ENCODE results near the genes FRAT2, HOGA1 and HPSE2.

DNA sequence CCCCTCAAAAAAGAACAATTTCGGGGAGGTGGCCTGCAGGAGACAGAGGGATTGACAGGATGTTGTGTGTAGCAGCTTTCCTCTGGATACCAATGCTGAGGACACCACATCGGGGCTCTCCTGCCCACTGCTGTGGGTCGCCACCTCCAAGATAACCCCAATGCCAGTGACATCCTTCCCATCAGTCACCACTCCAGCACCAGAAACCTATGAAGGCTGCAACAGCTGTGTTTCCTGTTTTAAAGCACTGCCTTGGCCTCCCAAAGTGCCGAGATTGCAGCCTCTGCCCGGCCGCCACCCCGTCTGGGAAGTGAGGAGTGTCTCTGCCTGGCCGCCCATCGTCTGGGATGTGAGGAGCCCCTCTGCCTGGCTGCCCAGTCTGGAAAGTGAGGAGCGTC is 17.6 kb downstream of the ARHGAP19 start:
- PRO-cap = no peak
- RAMPAGE, long total RNA, 4 experiments = no peak in any of the 4 experiments

DNA sequence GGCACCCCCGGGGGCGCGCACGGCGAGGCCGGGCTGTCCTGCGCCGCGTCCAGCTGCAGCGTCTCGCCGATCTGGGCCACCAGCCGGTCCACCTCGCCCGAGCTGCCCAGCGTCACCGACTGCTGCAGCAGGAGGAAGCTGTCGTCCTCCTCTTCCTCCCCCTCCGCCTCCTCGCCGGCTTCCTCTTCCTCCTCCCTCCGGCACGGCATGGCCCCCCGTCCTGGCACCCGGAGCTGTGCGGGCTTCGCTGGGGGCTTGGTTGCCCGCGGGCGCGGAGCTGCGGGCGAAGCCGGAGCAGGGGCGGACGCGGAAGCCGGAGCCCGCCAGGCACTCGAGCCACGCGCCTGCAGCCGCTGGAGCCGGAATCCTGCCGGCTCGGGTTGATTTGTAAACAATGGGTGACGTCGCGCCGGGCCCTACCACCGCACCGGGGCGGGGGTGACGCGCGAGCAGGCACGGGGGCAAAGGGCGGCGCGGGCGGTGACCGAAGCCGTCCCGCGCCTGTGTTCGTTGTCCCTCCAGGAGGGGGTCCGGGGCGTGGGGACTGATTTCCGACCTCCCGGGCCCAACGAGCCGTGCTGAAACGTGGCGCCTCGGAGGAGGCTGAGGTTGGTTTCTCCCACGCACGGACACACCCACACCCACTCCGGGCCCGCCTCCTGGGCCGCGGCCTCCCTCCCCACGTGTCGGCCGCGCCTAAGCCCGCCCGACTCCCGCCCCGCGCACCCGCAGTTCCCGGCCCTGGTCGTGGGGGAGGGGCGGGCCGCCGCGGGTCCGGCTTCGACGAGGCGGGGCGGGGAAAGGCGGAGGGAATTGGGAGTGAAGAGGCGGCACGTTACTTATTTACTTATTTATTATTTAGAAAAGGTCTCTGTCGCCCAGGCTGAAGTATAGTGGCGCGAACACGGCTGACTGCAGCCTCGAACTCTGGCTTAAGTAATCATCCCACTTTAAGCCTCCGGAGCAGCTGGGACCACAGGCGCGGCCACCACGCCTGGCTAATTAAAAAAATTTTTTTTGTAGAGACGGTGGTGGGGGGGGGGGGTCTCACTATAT is at the start of gene FRAT2:
Gene FRAT2, minus strand, starts transcription at position 366 of the 1,056 bp plus-strand sequence.
- PRO-cap = unidirectional peak, minus-strand start at position 121 of the sequence; bidirectional peak, plus-strand start at position 510 of the sequence, minus-strand start at position 366 of the sequence; bidirectional peak, plus-strand start at position 699 of the sequence, minus-strand start at position 633 of the sequence
- RAMPAGE, long total RNA, 4 experiments = start-site peak on the minus strand in 2 of 4 experiments, centred at positions 342 to 344 of the sequence, 16 to 76 reads per replicate

- PRO-cap = no peak
- RAMPAGE, long total RNA, 4 experiments = no peak in any of the 4 experiments
These were observed 12.1 kb upstream of the PGAM1 start for GRCh38 chr10:97413681-97414487.

- PRO-cap = no peak
- RAMPAGE, long total RNA, 4 experiments = no peak in any of the 4 experiments
These were observed 2.9 kb upstream of the PGAM1 start for GRCh38 chr10:97422905-97423627.

GRCh38 chr10:97479679-97480557 is 18.3 kb downstream of the MMS19 start:
- PRO-cap = no peak
- RAMPAGE, long total RNA, 4 experiments = no peak in any of the 4 experiments

GRCh38 chr10:97490423-97491046 is 7.7 kb downstream of the MMS19 start:
- PRO-cap = no peak
- RAMPAGE, long total RNA, 4 experiments = no peak in any of the 4 experiments

DNA sequence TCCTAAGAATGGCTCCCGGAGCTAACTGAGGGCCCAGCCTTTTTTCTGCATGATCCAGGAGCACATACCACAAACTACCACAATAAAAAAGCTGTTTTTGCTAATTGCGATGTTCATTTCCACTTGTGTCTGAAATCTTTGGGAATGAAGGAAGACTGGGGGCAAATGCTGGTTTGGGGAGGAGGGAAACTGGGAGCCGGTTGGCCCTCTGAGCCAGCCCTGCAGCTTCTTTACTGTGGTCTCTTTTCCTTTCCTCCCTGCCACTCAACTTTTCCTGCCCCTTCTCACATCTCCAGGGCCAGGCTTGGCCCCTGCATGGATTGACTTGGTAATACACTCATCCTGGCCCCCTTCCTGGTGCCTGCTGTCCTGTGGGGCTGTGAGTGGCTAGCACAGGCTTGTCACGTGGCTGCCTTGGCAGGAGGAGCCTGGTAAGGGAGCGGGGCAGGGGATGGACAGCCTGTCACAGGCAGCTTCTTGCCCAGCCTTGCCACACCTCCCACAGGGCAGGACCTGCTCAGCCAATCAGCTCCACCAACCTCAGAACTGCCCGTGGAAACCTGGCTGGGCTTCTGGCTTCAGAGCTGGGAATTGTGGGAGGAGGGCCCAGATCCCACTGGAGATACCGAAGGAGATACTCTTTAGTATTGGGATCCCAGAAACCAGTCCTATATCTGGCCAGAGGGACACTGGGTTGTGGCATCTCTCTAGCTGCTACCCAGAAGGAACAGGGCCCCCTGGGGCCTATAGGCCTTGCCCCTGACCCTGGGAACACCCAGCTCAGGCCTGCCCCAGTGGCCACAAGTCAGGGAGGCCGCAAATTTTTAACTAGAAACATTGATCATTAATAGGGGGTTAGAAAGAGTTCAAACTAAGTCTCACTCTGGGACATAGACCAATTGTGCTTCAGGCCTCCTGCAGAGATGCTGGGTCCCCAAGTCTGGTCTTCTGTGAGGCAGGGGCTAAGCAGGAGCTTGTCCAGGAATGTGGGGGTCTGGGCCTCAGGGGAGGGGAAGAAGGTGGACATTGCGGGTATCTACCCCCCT is at the start of gene HOGA1:
Gene HOGA1, plus strand, starts transcription at position 609 of the 1,046 bp plus-strand sequence.
- PRO-cap = no peak
- RAMPAGE, long total RNA, 4 experiments = no peak in any of the 4 experiments

GRCh38 chr10:97666862-97667262 is 20.2 kb downstream of the AVPI1 start:
- PRO-cap = no peak
- RAMPAGE, long total RNA, 4 experiments = no peak in any of the 4 experiments

DNA sequence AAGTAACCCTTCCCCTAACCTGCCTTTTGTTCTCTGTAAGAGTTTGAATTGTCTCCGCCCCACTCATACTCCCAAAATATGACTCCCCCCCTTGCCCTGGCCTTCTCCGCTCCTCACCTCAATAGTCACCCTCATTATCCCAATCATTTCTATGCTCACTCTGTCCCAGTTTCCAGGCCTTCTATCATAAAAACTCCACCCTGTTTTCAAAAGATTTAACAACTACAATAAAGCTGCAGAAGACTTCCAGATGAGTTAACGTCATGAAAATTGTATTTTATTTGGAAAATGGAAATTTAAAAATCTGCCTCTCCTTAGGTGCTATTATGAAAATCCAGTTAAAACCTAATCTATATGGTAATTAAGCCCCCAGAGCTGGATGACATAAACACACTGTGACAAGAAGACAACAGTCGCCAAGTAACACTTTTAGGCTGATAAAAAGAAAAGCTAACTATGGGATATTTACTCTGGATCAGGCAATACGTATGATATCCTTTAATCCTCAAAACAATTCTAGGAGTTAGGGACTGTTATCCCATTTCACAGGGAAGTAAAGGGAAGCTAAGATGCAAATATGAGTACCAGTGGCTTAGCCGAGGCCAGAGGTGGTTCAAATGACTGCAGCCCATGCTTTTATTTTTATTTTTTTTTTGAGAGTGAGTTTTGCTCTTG is 4.4 kb downstream of the AVPI1 start:
- PRO-cap = no peak
- RAMPAGE, long total RNA, 4 experiments = no peak in any of the 4 experiments

- PRO-cap = no peak
- RAMPAGE, long total RNA, 4 experiments = no peak in any of the 4 experiments
These were observed 4.5 kb downstream of the MARVELD1 start for GRCh38 chr10:97717854-97718580.

DNA sequence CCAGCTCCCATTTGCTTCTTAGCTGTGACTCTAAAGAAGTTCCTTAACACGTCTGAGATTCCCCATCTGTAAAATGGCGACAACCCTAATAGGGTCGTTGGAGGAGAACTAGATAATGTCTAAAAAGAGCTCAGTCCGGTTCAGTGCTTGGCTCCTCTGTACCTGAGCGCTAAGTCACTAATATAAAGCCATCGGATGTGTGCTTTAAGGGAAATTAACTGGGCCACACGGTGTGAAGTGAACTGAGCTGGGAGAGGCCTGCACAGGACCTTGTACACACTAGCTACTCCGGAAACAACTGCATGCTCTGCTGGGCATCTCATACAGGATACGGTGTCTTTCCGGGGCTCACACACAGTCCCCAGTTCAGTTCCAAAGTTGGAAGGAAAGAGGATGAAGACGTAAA is 456 bp upstream of the ZFYVE27 start:
- PRO-cap = no peak
- RAMPAGE, long total RNA, 4 experiments = no peak in any of the 4 experiments

DNA sequence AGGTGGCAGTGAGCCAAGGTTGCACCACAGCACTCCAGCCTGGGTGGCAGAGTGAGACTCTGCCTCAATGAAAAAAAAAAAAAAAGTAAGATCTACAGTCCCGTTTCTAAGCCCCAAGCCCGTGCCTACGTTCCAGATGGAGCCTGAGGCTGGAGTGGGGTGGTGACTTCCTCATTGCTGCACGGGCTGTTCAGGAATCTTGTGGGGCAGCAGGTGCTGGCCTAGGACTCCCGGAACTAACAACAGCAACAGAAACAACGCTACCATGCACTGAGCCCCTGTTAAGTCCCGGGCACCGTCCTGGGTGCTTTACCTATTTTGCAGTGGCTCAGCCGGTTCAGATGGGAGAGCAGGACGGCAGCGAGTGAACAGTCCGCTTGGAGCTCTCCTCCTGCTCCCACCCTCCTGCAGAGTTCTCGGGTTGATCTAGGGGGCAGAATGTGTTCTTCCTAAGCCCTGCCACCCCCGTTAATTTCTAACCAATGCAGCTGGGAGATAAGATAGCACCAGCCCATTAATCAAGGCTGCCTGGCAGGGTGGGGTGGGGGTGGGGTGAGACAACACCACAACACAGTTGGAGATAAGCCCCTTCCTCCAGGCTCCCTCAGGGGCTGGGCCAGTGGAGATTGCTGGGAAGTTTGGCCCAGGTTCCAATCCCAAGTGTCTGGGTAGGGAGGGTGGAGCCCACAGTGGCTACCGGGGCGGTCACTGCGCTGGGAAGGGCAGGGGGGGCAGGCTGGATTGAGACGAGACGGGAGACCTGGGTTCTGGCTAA is 17.0 kb upstream of the SFRP5 start:
- PRO-cap = bidirectional peak, plus-strand start at position 340 of the sequence, minus-strand start at position 238 of the sequence; bidirectional peak, plus-strand start at position 715 of the sequence, minus-strand start at position 401 of the sequence
- RAMPAGE, long total RNA, 4 experiments = start-site peak on the minus strand in 1 of 4 experiments, centred at position 405 of the sequence, 55 reads per replicate

DNA sequence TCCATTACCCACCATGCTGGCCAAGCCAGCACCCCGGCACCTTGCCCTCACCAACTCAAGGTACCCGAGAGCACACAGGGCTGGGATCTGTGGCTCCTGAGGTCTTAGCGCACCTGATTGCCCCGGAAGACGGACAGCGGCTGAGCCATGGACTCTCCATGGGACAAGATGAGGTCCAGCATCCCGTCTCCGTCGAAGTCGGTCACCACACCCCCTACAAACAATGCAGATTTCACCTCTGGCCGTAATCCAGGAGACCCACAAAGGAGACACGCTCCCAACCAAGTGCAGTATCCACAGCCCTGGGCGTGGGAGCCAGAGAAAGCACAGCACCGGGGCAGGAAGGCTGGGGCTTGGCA is 46.1 kb downstream of the GOLGA7B start:
- PRO-cap = no peak
- RAMPAGE, long total RNA, 4 experiments = no peak in any of the 4 experiments

DNA sequence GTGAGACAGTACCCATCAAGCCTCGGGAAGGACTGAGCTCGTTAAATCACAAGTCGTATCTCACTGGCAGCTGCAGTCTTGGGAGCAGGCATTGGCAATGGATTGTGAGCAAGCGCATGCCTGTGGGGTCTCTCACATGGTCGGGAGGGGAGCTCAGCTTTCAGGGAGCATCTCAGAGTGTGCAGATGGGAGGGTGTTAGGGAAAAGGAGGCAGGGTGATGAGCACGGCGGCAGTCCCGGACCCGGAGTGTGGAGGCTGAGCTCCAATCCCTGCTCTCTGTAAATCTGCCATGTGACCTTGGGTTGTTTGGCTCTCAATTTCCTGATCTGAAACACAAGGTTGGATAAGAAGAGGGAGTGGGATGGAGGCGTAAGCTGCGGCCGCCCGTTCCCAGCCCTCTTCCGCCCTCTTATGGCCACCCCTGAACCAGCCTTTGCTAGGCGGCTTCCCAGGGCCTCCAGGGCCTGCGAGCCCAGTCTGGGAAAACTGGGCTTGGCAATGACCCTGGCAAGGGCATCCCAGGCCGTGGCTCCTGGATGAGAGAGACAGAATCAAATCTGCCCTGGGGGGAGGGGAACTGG is 41.4 kb upstream of the LOXL4 start:
- PRO-cap = no peak
- RAMPAGE, long total RNA, 4 experiments = no peak in any of the 4 experiments

GRCh38 chr10:98466768-98467497 is 20.2 kb upstream of the HPS1 start:
- PRO-cap = no peak
- RAMPAGE, long total RNA, 4 experiments = no peak in any of the 4 experiments

GRCh38 chr10:99233935-99235087 is 1.3 kb downstream of the HPSE2 start:
- PRO-cap = bidirectional peak, plus-strand start at chr10:99234197, minus-strand start at chr10:99234202
- RAMPAGE, long total RNA, 4 experiments = no peak in any of the 4 experiments

DNA sequence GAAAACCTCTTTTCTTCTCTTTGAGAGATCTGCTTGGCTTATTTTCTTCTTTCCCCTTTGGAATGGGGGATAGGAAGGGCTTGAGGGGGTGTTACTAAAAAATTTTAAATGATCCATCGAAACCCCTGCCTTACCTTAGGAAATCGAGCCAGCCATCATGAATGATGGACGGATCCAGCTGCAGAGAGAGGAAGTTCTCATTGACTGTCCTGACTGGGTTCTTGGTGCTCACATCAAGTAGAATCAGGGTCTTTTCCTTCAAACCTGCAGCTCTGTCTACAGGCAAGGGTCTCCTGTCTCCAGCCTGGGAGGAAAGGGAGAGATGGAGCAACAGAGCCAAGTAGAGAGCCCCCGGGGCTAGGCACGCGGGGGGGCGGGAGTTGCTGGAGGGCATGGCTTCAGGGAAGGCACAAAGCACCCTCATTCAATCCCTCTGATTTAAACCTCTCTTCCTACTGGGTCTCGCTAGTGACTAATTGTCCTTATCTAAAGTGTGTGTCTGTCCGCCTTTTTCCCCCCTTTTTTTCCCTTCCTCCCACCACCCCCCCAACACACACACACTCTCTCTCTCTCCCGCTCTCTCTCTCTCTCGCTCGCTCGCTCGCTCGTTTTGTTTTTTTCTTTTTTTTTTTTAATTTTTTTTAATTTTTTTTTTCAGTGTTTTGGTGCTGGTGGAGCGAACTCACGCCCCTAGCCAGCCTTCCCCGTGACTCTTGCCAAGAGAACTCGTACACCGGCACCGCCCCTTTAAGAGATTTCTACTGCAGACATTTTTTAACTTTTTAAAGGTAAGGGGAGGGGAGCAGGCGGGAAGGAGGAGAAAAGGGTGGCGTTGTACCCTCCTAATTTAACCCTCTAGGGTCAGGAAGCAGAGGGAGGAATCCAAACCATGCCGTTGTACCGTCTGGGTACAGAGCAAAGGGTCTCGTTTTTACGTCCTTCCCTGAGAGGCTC is at the start of gene HPSE2:
Gene HPSE2, minus strand, starts transcription at position 474 of the 954 bp plus-strand sequence.
- PRO-cap = bidirectional peak, plus-strand start at position 785 of the sequence, minus-strand start at position 525 of the sequence
- RAMPAGE, long total RNA, 4 experiments = start-site peak on the minus strand in 3 of 4 experiments, centred at positions 256 to 528 of the sequence, 5 to 7 reads per replicate

- PRO-cap = no peak
- RAMPAGE, long total RNA, 4 experiments = no peak in any of the 4 experiments
These were observed 12.9 kb downstream of the CNNM1 start for GRCh38 chr10:99341894-99342642.

- PRO-cap = no peak
- RAMPAGE, long total RNA, 4 experiments = no peak in any of the 4 experiments
These were observed 2.8 kb upstream of the NKX2-3 start for GRCh38 chr10:99529877-99530415.

DNA sequence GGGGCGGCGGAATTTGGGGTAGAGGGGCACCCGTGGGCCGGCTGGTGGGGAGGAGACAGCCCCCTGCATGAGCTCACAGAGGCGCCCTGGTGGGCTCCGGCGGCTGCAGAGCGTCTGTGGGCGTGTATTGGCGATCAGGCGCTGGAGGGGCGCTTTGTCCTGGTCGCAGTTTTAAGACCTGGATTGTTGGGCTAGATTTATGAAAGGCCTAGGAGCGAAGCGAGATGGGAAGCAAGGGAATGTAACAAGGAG is 2.4 kb upstream of the NKX2-3 start:
- PRO-cap = no peak
- RAMPAGE, long total RNA, 4 experiments = no peak in any of the 4 experiments